ENCODE measurements around a stretch of chr17.

- RRBS: no CpG with 5 or more reads among the region's 17 CpGs
These were observed 531 bp downstream of the METTL2A start for GRCh38 chr17:62424249-62424606.

GRCh38 chr17:62454146-62454448 is 24.5 kb upstream of the TLK2 start:
- RRBS: no CpG with 5 or more reads among the region's 3 CpGs

- RRBS: 2% methylated on average over 9 of the region's 40 CpGs
These were observed 25.6 kb downstream of the MRC2 start for GRCh38 chr17:62652806-62653782.

- RRBS: 4% methylated on average over 14 of the region's 34 CpGs
These were observed 77.1 kb downstream of the MRC2 start for GRCh38 chr17:62704383-62705118.

- RRBS: no CpG with 5 or more reads among the region's 4 CpGs
These were observed 185.0 kb downstream of the TANC2 start for GRCh38 chr17:63150860-63151570.

GRCh38 chr17:63428017-63428727 is 17.9 kb downstream of the CYB561 start:
- RRBS: no CpG with 5 or more reads among the region's 6 CpGs

DNA sequence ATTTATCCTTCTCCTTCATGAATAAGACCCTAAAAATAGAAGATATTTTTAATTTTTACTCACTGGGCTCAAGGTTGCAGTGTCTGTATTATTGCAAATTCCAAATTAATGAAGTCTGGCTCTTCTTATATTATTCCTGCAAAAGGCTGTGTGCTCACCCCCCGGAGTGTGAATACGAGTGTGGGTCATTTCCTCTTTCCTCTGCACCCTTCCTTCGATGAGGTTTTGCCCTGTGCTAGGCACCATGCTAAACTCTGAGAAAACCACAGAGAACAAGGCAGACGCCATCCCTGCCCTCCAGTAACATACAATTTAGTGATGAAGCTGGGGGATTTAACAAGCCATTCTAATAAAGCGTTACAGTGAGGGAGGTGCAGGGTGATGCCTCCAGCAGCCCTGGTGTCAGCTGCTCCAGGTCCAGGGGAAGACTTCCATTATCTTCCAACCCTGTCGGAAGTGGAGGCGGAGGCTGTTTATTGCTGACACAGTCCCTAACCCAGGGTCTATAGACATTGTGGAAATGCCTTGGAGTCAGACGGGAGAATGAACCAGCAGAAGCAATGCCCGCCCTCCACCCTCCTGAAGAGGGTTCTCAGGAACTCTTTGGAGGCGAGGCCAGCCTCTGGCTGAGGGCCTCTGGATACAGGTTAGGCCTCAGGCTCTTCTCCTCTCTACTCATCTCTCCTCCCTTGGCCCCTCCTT is 2.2 kb upstream of the ACE start:
- RRBS: no CpG with 5 or more reads among the region's 10 CpGs

- RRBS: 2% methylated on average over 18 of the region's 46 CpGs
These were observed 728 bp upstream of the ACE start for GRCh38 chr17:63475913-63476752.

DNA sequence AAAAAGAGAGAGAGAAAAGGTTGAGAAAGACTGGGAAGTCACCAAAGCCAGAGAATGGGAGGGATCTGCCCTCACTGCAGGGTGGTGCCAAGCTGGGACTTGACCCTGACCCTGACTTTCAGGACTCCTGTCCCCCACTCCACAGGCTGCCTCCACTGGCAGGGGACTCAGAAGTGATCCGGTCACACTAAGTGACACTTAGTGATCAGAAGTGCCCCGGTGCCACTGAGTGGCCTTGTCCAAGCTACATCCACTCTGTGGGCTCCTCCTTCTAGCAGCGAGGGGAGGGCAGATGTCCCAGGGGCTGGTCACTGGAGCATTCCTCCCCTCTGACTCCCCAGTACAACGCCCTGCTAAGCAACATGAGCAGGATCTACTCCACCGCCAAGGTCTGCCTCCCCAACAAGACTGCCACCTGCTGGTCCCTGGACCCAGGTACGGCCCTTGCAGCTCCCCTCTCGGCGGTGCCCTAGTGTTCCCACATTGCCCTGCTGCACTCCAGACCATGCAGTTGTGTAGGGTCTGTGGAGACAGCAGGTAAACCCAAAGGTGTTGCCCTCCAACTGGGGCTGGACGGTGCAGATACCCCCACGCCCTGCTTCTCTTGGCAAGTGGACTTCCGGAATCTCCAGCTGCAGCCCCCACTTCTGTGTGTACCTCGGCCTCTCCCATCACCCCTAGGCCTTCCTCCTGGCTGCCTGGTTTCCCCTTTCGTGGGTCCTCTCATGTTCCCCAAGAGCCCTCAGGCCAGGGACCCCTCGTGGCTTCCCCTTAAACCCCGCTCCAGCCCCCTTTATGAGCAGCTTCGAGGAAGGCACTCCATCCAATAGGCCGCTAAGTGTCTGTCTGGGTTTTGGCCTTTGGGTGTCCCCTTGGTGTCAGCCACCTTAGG is 2.1 kb downstream of the ACE start:
- RRBS: no CpG with 5 or more reads among the region's 17 CpGs

DNA sequence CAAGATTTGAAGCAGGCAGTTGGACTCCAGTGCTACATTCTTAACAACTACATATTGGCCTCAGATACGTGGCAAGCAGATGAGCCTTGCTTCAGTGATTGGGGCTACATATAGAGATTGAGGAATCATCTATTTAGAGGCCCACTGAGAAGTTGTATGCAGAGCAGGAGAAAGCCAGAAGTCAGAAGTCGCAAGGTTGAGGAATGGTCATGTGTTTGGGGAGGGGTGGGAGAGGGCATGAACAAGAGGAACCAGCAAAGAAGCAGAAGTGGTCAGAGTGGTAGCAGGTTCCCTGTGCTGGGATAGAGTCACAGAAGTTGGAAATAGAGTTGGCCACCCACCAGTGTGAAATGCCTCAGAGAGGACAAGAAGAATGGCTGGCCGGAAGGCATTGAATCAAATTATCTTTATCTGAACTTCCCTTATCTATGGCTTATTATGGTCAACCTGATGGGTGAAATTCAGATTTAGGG is 19.4 kb downstream of the MAP3K3 start:
- RRBS: no CpG with 5 or more reads among the region's 3 CpGs

DNA sequence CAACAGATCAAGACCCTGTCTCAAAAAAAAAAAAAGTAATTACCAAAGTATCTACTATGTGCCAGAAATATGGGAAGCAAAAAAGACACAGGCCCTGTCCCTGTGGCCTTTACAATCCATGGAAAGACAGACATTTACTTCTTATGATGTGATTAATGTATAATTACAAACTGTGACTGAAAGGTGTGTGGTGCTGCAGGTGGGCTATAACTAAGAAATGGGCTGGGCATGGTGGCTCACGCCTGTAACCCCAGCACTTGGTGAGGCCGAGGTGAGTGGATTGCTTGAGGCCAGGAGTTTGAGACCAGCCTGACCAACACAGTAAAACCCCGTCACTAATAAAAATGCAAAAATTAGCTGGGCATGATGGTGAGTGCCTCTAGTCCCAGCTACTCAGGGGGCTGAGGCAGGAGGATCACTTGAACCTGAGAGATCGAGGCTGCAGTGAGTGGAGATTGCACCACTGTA is 29.8 kb downstream of the LIMD2 start:
- RRBS: no CpG with 5 or more reads among the region's 4 CpGs

DNA sequence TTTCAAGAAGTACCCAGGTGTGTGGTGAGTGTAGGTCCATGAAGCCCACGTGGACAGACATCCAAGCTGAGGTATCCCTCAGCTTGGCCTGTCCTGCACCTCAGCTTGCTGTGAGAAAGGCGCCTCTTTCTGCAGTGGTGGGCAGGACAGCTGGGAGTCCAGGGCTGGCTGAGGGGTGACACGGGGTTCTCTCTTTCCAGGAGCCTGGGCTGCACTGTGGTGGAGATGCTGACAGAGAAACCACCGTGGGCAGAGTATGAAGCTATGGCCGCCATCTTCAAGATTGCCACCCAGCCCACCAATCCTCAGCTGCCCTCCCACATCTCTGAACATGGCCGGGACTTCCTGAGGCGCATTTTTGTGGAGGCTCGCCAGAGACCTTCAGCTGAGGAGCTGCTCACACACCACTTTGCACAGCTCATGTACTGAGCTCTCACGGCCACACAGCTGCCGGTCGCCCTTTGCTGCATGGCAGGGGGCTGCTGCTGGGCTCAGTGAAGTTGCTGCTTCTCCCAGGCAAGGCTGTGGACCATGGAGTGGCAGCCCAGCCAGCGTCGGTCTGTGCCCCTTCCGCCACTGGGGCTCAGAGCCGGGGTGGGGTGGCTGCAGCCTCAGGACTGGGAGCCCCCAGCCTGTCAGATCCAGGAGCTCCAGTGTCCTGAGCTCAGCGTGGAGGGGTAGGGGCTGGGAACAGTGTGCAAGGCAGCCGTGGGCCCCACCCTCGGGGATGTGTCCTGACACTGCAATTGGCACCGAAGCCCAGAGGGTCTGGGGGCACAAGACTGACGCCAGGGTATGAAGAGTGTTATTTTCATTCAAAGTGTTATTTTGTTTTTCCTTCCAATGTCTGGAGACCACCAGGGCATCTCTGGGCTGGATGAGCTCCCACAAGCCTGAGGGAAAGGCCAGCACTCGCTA is 6.3 kb downstream of the LIMD2 start:
- RRBS: no CpG with 5 or more reads among the region's 21 CpGs

GRCh38 chr17:63812880-63813676 is 14.2 kb upstream of the PSMC5 start:
- RRBS: no CpG with 5 or more reads among the region's 14 CpGs

- RRBS: no CpG with 5 or more reads among the region's 17 CpGs
These were observed 12.5 kb downstream of the SCN4A start for GRCh38 chr17:63959921-63960877.

GRCh38 chr17:64006379-64007179 is 8.4 kb downstream of the PRR29 start:
- RRBS: no CpG with 5 or more reads among the region's 13 CpGs

DNA sequence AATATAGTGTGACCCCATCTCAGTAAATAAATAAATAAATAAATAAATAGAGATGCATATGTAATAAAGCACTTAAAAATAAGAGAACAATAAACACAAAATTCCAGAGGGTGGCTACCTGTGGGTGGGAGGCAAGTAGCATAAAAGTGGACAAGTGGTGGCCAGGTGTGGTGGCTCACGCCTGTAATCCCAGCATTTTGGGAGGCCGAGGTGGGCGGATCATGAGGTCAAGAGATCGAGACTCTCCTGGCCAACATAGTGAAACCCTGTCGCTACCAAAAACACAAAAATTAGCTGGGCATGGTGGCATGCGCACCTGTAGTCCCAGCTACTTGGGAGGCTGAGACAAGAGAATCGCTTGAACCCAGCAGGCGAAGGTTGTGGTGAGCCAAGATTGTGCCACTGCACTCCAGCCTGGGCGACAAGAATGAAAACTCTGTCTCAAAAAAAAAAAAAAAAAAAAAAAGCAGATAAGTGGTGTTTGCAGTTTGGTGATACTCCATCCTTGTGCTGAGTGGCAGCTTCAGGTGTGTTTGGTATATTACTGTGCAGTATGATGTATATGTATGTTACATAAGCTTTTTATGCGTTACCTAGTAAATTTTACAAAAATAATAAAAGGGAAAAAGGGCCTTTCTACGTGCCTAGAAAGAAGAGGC is 929 bp downstream of the ICAM2 start:
- RRBS: no CpG with 5 or more reads among the region's 11 CpGs

GRCh38 chr17:64061134-64061562 is 40.7 kb upstream of the ICAM2 start:
- RRBS: no CpG with 5 or more reads among the region's 3 CpGs

GRCh38 chr17:64081716-64082563 is 48.0 kb downstream of the ERN1 start:
- RRBS: no CpG with 5 or more reads among the region's 8 CpGs

DNA sequence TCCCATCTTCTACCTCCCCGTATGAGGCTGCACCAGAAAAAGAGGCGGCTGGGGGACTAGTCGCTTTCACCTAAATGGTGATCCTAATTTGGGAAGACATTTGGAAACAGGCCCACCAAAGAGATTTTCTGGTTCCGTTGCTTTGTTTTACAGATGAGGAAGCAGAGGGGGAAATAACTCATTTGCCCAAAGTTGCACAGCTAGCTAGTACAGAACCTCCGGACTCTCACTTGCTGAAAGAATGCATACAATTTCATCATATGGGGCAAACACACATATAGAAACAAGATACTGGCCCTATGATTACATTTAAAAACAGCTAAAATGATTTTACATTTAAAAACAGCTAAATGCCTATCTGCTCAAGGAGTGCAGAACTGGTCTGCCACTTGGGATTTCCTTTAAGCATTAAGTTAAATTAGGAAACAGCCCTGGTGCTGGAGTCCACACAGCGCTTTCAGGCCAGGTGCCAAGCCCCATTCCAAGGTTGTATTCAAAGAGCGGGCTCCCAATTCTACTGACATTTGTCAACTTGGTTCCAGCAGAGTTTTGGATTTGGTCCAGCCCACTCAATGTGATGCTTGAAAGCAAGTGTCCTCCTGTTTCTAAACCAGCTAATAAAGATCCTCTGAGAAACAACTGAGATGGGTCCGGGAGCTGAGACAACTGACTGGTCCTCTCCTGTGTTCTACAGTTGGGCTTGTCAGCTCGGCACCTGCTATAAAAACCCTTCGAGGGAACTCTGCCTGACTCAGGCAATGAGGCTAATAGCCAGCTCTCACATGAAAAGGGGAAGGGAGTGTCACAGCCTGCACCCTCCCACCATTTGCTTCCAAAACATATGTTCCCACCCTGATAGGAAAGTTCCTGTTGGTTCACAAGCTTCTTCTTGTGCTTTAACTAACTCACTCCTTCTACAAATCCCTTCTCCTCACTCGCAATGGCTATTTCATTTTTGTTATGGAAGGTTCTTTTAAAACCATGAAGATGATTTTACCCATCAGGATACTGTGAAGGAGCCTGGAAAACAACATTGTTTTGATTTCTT is 11.6 kb downstream of the ERN1 start:
- RRBS: no CpG with 5 or more reads among the region's 11 CpGs

DNA sequence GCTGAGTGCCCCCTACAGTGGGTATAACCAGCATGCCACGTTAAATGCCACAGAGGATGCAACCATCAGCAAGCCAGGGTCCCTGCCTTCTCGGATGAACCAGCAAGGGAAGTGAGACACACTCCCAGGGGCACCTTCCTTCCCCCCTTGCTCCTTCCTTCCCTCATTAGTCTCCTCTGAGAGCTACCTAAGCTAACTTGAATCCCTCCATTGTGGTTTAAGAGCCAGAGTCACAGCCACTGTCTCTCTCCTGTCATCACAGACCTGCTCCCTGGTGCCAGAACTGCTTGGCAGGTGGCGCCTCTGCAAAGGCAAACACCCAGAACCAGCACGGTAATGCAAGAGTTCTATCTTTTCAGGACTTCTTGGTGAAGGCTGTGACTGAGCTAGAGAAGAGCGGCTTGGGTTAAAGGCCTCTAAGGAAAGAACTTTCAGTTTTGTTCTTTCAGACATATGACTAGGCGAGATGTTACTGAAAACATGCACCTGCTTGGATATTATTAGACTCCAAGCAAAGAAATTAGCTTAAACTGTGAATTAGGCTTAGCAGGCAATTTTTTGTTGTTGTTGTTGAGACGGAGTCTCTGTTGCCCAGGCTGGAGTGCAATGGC is 8.9 kb downstream of the ERN1 start:
- RRBS: no CpG with 5 or more reads among the region's 7 CpGs

All from non-pigmented ciliary epithelial cell (primary cell).